BE2C (cell line): ENCODE data around the genes DDIAS and TMEM126A.

DNA sequence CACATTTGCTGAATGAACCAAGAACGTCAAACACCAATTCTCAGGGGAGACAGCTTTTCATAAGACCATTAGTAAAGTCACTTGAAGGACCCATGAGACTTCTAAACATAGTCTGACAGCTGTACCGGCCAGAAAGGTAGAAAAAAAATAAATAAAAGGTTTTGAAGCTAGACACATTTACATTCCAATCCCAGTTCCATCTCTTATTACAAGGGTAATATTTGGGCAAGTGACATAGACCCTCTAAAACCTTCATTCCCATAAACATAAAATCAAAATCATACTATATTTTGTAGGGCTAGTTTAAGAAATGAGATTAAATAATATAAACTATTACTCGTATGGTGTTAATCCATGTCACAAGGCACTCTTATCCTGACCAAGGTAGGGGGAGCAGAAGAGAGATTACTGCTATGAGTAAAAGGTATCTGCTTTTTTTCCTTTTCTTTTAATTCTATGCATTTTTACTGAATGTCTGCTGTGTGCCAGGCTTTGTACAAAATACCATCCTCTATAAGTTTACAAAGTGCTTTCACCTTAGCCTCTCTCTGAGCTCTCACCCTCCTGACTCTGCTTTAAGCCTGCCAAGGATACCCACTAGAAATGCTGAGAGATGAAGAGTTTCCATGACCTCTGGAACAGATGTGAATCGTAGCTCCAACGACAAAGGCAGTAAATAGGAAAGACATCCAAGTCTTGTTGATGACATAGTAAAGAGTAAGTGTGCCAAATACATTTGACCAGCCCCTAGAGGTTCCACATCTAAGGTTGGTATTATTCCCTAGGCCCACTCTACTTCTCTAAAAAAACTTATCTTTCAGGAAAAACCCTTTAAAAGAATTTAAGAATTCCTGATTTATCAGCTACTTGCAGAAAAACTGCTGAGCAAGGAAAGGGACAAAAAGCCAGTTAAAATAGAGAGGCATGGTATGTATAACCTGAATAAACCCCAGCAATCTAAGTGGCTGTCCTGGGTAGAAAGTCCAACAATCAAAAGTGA, 45.6 kb downstream of the GAB2 start:
- RRBS, result no CpG with 5 or more reads among the region's 5 CpGs

- RRBS, result under 1% methylated on average over 8 of the region's 62 CpGs
Measured at GRCh38 chr11:78416809-78417525, 653 bp downstream of the GAB2 start.

GRCh38 chr11:78424656-78425372, 7.2 kb upstream of the GAB2 start:
- RRBS, result no CpG with 5 or more reads among the region's 2 CpGs

DNA sequence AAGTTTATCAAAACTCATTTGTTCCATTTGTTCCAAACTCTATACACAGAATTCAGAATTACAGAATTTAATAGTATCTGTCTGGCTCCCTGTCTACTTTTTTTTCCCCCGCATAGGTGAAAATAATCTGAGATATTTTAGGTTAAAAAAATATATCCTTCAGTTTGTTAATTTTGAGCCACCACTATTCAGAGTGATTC, 313.9 kb downstream of the FAM181B start:
- RRBS, result no CpG with 5 or more reads among the region's 1 CpG

DNA sequence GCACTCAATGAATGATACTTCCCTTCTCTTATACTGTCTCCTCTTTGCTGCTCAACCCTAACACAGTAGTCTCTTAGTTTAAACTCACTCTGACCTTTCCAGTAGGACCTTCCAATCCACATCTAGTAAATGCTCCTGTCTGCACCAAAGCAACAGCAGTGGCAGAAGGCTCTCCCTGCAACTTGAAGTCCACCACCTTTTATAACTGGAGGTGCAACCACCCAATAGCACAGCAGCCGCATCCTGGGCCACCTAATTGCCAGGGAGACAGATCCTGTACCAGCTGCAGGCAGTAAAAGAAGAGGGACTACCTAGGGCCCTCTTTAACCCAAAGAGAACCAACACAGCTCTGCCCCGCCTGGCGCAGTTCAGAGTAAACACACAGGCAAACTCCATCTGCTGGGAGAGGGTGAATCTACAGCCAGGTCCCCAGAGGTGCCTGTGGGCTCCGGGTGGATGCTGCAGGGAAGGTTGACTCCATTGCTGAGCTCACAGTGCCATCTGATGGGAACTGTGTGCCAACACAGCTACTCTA, 38.2 kb downstream of the FAM181B start:
- RRBS, result no CpG with 5 or more reads among the region's 4 CpGs

- RRBS, result under 1% methylated on average over 24 of the region's 45 CpGs
Measured at GRCh38 chr11:82901238-82901949, at the start of gene DDIAS. TSS of gene DDIAS (plus strand) at chr11:82901736.

DNA sequence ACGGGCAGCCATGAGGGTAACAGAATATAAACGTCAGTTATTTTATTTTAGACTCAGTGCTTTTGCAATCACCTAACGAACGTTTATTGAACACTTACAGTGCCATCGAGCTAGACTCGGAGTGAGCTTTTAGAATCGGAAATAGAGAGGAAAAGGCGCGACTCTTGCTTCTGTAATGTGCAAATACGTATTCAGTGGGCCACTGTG, 317 bp downstream of the DDIAS start:
- RRBS, result no CpG with 5 or more reads among the region's 10 CpGs

GRCh38 chr11:82970473-82971075, 69.0 kb downstream of the DDIAS start:
- RRBS, result 98% methylated on average over 4 of the region's 60 CpGs

DNA sequence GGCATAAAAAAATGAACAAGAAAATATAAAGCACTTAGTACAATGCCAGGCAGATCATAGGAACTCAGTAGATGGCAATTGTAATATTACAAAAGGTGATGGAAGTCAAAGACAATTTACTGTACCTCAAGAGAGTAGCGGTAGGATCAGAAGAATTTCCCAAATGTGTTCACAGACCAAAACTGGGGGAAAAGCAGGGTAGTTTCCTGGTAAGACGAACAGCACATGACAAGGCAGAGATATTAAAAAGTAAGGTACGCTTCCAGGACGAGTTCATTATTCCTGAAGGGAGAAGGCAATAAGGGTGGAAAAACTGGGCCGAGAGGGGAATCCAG, 934 bp upstream of the ANKRD42 start:
- RRBS, result no CpG with 5 or more reads among the region's 5 CpGs

DNA sequence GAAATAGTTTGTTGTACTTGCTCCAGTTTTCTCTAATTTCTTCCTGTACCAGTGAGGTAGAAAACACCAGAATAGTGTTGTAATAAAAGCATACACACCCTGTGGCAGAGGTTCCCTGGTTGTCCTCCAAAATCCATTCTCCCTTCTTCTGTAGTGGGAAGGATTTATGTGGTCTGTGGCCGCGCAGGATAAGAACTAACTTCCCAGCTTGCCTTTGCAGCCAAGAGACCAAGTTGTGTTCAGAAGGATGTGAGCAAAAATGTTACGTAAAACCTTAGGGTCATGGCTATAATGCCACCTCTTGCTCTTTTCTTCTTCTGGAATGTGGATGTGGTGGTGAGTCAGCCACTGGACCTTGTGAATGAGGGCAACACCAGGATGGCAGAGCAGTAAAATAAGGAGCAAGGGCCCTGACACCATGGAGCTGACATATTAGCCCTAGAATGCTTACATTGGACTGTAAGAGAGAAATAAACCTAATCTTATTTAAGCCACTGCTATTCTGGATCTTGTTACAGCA, 28.4 kb downstream of the CCDC90B start:
- RRBS, result no CpG with 5 or more reads among the region's 3 CpGs

DNA sequence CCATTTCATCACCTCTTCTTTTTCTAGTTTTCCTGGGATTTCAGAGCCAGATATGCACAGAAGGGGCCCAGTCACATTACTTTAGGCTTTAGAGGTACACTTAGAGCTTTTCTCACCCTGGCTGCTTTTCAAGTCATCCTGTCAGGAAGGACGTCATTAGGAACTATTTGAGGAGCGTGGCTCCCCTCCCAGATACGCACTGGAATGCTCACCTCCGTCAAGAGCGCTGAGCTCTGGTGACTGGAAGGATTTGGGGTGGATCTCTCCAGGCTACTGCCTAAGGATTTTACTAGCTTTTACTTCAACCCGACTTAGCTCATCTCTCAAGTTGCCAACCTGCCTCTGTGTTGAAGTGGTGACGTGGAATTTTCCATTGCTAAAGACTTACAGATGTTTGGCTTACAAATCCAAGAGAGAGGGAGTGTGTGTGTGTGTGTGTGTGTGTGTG, 355.3 kb upstream of the CCDC90B start:
- RRBS, result no CpG with 5 or more reads among the region's 7 CpGs

- RRBS, result no CpG with 5 or more reads among the region's 2 CpGs
Measured at GRCh38 chr11:84250667-84251121, 964.5 kb upstream of the CCDC90B start.

DNA sequence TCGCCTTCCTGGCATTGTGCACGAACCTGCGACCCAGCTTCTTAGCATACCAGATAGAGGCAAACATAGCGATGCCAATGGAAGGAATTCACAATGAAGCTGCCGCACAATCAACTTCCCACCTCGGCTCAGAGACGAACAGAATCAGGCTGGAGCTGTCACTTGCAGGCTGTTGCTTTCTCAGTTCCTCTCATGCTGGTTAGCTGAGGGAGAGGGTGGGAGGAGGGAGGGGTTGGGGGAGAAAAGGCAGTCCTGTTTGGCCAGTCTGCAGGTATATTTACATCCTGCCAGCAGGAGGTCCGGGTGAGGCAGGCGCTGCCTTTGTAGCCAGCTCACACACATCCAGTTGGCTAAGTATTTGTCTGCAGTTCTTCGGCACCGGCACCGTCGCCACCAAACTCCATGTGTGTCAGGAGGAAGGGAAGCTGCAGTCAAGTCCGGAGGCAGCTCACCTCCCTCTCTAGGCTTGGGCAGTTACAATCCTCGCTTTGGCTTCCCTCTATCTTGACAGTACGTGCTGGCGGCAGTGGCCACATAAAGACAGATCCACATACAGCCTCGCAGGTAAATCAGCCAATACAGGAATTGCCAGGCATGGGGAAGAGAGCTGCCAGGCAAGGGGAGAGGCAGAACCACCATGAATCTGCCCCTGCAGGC, 1151.4 kb upstream of the CCDC90B start:
- RRBS, result 86% methylated on average over 7 of the region's 18 CpGs

DNA sequence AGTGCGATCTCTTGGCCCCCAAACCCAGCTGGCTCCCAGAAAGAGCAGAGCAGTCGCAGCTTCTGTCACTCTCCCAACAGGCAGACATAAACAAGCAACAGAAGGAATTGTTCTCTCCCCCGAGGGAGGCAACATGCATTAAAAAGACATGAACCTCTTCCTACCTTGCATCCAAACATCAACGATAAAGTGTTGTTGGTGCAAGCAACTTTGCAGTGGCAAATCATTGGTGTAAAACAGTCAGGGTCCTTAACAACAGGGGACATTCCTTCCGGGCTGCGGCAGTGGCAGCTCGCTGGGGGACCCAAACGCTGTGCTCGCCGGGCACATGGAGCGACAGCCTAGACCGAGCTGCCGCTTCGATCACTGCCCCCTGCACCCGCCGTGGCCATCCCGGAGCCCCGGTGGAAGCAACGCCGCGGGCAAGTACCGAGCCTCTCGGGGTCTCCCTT, 907.0 kb downstream of the DLG2 start:
- RRBS, result 2% methylated on average over 13 of the region's 23 CpGs

- RRBS, result no CpG with 5 or more reads among the region's 2 CpGs
Measured at GRCh38 chr11:85006609-85007073, 620.5 kb downstream of the DLG2 start.

DNA sequence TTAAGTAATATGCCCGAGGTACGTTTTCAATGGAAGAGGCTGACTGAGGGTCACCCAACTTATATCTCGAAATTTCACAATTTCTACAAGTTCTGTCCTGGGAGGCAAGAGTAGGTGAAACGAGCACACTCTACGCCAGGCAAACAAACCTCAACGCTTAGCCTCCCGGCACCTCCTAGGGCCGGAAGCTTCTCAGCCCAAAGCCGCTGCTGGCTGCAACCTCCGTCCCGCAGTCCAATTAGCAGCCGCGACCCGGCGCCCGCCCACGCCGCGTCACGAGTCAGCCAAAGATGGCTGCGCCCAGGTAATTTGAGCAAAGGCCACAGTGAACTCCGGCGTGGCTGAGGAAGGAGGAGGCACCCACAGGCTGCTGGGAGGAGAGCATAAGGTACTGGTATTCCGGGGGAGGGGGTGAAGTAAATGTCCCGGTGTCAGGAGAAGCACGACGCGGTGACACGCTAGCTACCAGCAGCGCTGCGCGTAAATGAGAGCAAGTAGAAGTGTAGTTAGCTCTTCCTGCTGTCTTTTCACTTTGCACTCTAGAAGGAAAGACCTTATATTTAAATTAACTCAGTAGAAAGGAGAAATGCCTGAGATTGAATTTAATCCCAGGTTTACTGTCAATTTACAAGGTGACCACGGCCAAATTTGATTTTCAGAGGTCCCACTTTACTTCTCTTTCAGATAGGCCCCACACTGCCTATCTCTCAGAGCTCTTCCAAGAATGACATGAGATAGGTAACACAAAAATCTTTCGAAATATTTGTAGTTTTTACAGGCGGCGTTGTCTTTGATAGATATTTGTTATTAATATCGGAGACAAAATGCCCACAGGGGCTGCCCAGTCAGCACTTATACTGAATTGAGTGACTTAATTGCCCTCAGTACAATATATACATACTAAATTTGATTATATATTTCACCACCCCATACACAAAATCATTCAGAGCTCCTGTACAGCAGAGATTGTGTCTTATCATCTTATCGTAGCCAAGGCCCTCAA, at the start of gene TMEM126A:
Gene TMEM126A (plus strand): TSS at position 266 of the 1,003 bp plus-strand sequence.
- RRBS, result under 1% methylated on average over 16 of the region's 38 CpGs

GRCh38 chr11:85983728-85984102, 85.2 kb downstream of the PICALM start:
- RRBS, result no CpG with 5 or more reads among the region's 1 CpG

DNA sequence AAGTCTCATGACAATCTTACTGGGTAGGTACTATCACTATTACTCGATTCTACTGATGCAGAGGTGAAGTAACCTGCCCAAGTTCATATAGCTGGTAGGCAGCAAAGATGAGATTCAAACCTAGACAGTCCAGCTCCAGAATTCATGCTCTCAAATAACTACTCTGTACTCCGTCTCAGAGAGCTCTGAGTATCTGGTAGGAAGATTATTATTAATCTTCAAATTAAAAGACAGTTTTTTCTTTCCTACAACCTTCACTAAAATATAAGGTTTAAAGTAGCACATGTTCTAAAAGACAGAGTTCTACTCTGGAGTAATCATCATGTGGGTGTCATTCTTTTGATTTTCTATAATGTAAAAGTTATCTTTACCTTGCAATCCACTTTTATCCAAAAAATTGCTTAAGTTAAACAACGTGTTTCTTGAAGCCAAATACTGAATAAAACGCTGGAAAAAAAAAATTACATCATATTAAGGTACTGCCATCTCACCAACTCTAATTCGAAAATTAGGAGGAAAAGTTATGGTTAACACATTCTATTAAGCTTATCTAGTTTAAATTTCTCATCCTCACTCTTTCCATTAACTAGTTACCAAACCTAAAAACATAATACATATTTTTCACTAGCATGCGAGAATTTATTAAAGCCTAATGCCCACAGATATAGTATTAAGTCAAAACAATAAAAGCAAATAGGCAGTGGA, 42.8 kb downstream of the PICALM start:
- RRBS, result no CpG with 5 or more reads among the region's 6 CpGs

DNA sequence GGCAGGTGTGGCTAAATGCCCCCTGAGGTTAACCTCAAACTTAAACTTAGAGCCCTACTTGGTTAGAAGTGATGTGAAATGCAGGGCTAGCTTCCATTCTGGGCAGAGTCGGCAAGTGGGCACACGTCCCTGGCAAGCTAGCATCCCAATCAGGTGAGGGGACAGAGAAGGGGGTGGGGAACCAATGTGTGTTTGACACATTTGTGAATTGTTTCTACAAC, 83.1 kb upstream of the PICALM start:
- RRBS, result no CpG with 5 or more reads among the region's 2 CpGs

DNA sequence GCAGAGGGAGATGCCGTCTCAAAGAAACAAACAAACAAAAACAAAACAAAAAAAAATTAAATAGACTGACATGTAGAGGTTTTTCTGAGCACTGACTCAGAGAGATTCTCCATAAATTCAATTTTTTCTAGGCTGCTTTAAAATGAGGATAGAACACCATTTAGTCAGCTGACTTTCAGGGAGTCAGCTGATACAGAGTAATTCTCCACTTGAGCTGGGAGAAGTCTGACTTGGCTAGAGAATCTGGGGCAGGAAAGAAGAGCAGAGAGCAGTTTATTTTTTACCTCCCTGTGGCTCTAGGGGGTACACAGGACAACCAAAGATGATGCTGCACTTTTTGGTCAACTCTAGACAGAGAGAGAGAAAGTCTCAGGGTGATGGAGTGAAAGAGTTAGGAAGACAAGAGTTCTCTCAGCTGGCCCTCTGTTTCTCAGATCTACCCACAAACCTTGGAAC, 67.3 kb upstream of the EED start:
- RRBS, result no CpG with 5 or more reads among the region's 1 CpG